ENCODE data around the gene TMEM200B.

GRCh38 chr1:28926826-28927213 is 12.5 kb downstream of the EPB41 start:
- RRBS, 2 experiments = no CpG with 5 or more reads among the region's 1 CpG

DNA sequence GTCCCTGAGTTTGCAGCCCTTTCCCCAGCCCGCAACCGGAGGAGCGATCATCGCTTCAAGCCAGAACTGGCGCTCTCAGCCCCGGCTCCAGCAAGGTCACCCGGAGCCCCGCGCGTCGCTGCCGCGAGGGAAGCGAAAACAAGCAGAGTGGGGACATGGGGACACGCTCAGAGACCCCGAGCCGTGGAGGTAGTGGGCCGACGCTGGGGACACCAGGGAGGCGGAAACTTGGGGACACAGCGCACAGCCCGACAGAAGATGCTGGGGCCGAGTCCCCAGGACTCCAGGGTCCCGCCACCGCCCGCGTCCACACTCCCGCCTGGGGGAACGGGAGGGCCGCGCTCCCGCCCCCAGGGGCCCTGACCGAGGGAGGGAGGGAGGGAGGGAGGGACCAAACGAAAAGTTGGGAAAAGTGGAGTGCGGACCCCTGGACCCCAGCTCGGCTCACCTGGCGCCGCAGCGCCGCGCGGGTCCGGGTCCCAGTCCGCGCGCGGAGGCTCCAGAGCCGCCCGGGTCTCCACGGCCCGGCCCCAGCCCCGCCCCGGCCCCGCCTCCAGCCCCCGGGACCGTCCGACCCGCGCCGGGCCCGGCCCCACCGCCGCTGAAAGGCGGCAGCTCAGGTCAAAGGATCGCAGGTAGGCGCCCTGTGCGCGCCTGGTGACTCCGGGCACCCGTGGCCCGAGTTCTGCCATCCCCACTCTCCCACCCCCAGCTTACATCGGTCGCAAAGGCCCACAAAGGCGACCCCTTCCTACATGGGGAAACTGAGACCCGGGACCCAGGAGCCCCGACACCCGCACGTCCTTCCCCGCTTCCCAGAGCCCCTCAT is at the start of gene TMEM200B:
TSS of gene TMEM200B (minus strand) at position 496 of the 829 bp plus-strand sequence.
- RRBS, 2 experiments = 37 to 42% methylated on average over 29 to 30 of the region's 79 CpGs

DNA sequence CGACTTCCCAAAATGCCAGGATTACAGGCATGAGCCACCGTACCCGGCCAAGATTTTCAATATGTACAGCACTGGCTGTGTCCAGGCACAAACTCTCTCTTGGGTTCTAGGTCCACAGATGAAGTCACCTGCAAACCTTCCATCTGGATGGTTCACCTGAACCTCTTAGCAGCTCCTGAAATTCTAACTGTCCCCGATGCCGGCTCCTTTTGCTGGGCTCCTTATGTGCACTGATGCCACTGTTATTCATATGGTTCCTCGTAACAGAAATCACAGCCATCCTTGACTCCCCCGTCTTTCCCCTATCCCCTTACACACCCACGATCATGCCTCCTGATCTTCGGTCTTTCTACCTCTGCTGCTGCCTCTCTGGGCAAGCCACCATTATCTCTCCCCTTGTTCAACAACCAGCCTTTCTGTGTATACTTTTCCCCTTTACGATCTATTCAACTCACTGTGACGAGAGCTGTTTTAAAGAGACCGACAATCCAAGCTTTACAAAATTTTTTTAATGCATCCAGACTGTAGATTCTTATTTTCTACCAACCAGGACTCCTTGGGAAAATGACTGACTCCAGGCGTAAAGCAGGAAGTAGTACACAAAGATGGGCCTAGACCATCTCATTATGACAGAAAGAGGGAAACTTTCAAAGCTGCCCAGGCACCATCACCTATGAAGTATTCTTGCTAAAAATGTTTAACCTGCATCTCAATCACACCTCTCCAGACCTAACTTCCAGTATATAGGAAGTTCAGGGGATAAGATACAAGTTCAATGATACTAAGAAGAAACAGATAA is 27.0 kb upstream of the TMEM200B start:
- RRBS, 2 experiments = no CpG with 5 or more reads among the region's 13 CpGs

- RRBS, 2 experiments = no CpG with 5 or more reads among the region's 6 CpGs
These were observed 2.9 kb downstream of the SRSF4 start for GRCh38 chr1:29178718-29179374.

DNA sequence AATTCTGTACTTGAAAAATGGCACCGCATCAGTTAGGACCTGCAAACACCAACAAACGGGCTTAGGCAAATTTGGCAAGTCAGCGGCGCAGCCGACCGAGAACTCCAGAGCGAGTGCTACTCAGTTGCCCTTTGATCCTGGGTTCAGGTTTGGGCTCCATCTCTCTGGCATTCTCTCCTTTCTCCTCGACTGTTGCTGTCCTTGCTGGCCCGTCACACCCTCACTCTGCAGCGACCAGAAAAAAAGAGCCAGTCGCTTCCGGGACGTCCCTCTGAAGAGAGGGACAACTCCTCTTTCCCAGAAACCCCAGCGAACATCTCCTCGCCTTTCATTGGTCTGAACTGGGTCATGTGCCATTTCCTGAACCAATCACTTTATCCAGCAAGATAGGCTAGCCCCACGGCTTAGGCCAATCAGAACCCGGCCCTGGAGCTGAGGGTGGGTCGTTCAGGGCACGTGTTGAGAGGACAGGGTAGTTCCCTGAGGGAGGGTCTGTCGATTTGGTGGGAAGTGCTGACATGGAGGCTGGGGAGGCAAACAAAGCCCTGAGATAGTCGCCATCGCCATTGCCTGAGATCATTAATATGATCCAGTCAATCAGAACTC is 113.6 kb downstream of the PTPRU start:
- RRBS, 2 experiments = no CpG with 5 or more reads among the region's 22 CpGs

DNA sequence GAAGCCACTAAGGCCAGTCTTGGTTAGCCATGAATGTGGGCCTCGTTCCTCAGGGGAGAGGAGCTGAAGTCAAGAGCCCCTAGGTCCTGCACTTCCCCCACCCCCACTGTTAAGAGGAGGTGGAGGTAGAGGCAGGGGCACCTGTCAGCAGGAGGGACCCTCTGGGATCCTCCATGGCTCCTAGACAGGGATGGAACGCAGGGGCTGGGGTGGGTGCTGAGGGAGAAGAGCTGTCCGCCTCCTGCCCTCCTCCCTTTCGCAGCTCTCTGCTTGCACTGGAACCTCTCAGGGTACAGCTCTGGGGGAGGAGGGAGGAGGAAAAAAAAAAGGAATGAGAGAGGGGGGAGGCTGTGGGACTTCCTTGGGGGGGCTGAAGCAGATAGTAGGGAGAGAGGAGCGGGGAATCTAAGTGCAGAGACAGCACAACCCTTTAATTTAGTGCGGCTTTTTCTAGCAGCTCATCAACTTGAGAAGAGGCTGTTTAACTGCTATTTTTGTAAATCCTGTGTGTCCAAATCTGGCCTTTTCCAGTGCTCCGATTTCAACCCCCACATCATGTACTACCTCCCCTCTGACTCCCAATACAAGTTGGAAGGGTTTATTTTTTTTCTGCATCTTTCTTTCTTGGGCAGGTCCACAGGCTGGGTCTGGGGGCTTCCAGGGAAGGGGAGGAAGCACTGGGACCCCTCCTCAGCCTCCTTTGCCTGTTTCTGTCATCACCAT is 36.9 kb downstream of the MATN1 start:
- RRBS, 2 experiments = no CpG with 5 or more reads among the region's 7 CpGs

- RRBS, 2 experiments = no CpG with 5 or more reads among the region's 5 CpGs
These were observed 5.6 kb upstream of the MATN1 start for GRCh38 chr1:30729073-30729362.

DNA sequence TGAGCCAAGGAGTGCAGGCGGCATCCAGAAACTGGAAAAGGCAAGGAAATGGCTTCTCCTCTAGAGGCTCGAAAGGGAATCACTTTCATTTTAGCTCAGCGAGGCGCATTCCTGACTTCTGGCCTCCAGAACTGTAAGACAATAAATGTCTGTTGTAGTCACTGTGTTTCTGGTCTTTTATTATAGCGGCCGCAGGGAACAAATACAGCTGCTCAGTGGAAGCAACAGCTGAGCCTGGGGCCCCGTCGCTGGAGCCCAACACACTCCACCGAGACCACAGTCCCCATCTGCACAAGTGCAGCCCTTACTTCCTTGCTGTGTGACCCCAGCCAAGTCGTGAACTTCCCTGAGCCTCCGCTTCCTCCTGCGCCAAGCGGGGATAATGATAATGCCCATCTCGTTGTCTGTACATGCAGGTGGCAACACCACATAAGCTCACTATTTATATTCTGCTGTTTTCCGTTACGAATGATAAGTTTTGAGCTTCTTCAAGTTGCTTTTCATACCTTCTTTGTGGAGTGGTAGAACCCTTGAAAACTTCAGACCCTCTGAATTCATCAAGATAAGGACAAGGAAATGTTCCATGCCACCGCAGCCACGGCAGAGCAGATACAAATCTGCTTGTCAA is 3.1 kb upstream of the LAPTM5 start:
- RRBS, 2 experiments = no CpG with 5 or more reads among the region's 18 CpGs

- RRBS, 2 experiments = no CpG with 5 or more reads among the region's 13 CpGs
These were observed 11.4 kb upstream of the LAPTM5 start for GRCh38 chr1:30768834-30769437.

GRCh38 chr1:30896967-30897392 is 11.6 kb downstream of the SDC3 start:
- RRBS, 2 experiments = no CpG with 5 or more reads among the region's 3 CpGs

- RRBS, 2 experiments = no CpG with 5 or more reads among the region's 16 CpGs
These were observed 28.0 kb upstream of the SDC3 start for GRCh38 chr1:30936432-30937020.

DNA sequence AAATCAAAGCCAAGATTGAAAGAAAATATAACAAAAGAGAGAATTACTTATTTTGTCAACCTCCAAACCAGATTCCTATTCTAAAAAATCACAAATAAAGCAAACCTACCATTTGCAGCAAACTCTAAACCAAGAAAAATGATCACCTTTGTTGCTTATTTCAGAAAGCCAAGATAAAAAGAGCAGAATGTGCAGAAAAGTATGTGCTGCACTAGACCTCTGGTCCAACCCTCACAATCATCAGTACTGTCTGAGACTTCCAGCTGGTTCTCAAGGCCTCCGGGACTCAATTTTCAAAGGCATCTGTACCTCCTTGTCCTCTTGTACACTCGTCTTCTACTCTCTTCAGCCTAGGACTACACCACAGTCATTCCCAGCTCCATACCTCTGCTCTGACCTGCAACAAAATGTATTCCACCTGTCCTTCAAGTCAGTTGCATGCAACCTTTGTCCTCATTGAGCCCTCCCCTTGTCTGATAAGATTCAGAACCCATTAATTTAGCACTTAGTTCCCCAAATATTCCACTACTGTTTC is 77.1 kb downstream of the PUM1 start:
- RRBS, 2 experiments = no CpG with 5 or more reads among the region's 2 CpGs

DNA sequence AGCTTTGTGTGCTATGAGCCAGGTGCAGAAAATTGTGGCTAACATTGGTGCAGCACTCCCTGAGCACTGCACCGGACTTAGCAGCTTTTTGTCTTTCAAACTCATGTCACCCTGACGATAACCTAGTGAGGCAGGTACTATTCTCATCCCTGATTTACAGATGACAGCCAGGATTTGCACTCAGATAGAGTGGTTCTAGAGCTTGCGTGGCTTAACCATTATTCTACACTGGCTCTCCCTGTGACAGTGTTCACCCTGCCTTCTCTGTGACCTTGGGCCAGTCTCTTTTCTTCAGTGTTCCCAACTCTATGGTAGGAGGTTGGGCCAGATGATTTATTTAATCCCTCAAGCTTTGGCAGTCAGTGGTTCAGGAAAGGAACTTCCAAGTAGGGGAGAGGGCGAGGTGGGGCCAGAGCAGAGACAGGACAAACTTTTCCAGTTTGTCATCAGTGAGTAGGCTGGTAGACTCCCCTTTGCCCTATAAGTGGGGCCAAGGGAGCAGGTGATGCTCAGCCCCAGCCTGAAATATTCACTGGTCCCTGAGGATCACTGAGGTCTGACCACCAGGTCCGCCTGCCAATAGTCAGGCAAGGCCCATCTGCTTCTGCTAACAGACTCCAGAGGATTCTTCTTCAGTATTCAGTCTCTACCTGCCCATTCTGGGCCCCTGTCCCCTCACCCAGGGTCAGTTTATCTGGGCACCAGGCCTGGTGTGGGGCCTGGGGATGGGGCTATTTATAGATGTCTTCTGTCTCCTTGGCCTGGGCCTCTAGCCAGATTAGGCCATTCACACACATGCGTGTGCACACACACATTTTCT is 8.7 kb upstream of the FABP3 start:
- RRBS, 2 experiments = no CpG with 5 or more reads among the region's 6 CpGs

- RRBS, 2 experiments = no CpG with 5 or more reads among the region's 10 CpGs
These were observed 17.3 kb upstream of the FABP3 start for GRCh38 chr1:31389997-31390741.

GRCh38 chr1:31413661-31414457 is 846 bp downstream of the SERINC2 start:
- RRBS, 2 experiments = 6 to 10% methylated on average over 25 of the region's 57 CpGs

DNA sequence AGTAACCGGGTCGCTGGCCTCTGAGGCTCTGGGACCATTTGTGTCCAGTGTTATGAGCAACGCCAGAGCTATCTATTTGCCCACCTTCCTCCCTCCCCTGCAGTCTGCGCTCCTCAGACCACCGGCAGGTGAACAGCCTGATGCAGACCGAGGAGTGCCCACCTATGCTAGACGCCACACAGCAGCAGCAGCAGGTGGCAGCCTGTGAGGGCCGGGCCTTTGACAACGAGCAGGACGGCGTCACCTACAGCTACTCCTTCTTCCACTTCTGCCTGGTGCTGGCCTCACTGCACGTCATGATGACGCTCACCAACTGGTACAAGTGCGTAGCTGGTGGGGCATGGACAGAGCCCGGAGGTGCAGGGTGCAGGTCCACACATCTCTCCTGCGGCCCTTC is 19.8 kb downstream of the SERINC2 start:
- RRBS, 2 experiments = 90 to 97% methylated on average over 6 of the region's 16 CpGs

DNA sequence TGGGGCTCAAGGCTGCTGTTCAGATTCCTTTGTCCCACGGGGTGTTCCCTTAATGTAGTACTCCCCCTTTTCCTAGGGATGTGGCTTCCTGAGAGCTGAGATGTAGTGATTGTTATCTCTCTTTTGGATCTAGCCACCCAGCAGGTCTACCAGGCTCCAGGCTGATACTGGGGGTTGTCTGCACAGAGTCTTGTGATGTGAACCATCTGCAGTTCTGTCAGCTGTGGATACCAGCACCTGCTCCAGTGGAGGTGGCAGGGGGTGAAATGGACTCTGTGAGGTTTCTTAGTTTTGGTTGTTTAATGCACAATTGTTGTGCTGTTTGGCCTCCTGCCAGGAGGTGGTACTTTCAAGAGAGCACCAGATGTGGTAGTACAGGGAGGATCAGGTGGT is 63.9 kb downstream of the SERINC2 start:
- RRBS, 2 experiments = no CpG with 5 or more reads among the region's 1 CpG

- RRBS, 2 experiments = no CpG with 5 or more reads among the region's 6 CpGs
These were observed 66.0 kb upstream of the TINAGL1 start for GRCh38 chr1:31510336-31510708.

- RRBS, 2 experiments = no CpG with 5 or more reads among the region's 2 CpGs
These were observed 65.2 kb upstream of the TINAGL1 start for GRCh38 chr1:31511078-31511532.

- RRBS, 2 experiments = no CpG with 5 or more reads among the region's 28 CpGs
These were observed 1.3 kb downstream of the TINAGL1 start for GRCh38 chr1:31577178-31578392.